ENCODE results near the genes BHLHA9 and CRK.

GRCh38 chr17:1199047-1199544 lies 19.3 kb upstream of the ABR start:
- RRBS, result 81% methylated on average over 2 of the region's 12 CpGs

DNA sequence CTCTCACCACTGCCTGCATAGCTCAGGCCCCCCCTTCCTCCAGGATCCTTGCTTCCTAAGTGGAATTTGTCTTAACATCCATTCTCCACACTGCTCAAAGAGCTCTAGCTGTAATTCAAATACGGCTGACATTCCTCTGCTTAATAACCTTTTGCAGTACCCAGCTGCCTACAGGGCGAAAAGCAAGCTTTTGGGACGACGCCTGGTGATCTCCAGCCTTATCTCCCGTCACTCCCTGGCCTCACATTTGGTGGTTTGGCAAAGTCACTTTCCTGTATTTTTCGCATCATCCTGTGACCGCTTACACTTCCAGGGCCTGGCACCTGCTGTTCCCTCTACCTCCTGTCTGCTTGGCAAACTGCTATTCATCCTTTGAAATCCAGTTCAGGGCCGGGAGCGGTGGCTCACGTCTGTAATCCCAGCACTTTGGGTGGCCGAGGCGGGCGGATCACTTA lies 2.8 kb upstream of the BHLHA9 start:
- RRBS, result no CpG with 5 or more reads among the region's 13 CpGs

DNA sequence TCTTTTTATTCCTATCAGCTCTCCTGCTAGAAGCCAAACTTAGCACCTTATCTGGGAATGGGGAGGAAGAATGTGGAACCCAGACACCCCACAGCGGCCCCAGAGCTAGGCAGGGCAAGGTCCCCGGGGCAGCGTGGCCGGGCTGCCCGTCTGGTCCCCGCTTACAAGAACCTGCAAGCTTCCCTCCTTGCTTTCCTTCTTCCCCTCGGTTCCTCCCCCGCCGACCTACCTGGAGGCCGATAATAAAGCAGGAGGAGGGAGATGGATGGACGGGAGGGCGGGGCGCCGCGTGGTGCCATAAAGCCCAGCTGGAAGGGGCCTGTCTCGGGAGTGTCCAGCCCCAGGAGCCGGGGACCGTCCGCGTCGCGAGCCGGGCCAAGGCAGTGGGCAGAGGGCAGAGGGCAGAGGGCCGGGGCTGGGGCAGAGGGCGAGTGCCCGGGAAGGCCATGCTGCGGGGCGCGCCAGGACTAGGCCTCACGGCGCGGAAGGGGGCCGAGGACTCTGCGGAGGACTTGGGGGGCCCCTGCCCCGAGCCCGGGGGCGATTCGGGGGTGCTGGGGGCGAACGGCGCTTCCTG lies at the start of gene BHLHA9:
BHLHA9 (plus strand) TSS at position 327 of the 577 bp plus-strand sequence.
- RRBS, result 12% methylated on average over 14 of the region's 41 CpGs

GRCh38 chr17:1352490-1352856 lies 47.5 kb downstream of the YWHAE start:
- RRBS, result no CpG with 5 or more reads among the region's 18 CpGs

GRCh38 chr17:1455795-1456369 lies at the start of gene CRK:
Gene CRK (minus strand): TSS chr17:1456232.
- RRBS, result under 1% methylated on average over 26 of the region's 72 CpGs

GRCh38 chr17:1474404-1475168 lies 17.9 kb downstream of the MYO1C start:
- RRBS, result 80% methylated on average over 13 of the region's 30 CpGs

DNA sequence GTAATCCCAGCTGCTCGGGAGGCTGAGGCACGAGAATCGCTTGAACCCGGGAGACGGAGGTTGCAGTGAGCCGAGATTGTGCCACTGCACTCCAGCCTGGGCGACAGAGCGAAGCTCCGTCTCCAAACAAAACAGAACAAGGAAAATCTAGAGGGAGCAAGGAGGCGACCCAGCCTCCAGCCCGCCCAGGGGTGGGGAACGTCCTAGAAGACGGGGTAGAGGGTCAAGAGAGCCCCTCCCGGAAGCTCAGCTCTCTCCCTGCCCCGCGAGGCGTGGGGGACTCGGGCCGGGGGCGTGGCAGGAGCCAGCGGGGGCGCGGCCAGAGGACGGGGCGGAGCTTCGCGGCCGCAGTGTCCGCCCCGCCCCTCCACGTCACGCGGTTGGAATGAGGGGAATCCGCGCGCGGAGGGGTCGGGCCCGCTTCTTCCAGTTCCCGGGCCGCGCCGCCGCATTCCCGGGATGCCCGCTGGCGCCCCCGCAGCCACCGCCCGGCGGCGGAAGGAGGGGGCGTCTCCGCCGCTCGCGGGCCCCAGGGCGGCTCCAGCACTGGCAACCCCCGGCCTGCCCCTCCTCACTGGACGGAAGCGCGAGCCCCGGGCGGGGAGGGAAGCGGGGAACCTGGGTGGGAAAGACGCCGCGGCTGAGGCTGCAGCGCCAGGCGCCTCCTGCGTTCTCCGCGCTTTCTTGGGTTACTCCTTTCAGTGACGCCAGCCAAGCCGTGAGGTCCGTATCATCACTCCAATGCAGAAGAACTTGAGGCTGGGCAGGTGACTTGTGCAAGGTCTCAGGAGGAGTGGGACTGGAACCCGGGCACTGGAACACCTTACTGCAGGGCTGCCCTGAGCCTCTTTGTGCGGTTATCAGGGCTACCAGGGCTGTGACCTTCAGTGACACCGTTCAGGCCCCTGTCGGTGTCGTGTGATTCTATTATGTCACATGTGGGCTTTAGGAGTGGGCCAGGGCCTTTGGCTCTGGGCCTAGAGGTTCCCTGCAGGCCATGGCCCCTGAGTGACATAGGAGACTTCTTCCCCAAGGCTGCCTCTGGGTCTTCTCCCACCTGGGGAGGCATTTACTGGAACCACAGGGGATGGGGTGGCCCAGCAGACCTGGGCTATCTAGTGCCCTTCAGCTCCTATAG lies 4.3 kb downstream of the MYO1C start:
- RRBS, result 1% methylated on average over 16 of the region's 81 CpGs

DNA sequence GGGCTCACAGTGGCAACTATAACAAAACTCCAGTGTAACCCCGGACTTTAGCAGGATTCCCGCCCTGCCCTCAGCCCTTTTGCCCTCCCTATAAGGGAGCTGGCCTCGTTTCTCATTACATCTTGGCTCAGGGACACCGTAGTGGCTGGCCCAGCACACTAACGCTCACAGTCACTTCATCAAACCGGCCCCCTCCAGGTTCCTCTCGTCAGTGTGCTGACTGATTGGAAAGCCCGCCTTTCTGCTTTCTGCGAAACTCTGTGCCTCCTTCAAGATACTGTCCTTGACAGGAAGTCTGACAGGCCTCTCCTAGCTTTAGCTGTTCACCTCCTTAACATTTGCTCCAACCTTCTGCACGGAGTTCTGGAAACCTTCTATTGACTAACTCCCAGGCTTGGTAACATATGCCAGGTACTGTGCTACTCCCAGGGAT lies 11.3 kb upstream of the MYO1C start:
- RRBS, result no CpG with 5 or more reads among the region's 10 CpGs

- RRBS, result no CpG with 5 or more reads among the region's 16 CpGs
These were observed 1.1 kb upstream of the INPP5K start for GRCh38 chr17:1517496-1517839.

DNA sequence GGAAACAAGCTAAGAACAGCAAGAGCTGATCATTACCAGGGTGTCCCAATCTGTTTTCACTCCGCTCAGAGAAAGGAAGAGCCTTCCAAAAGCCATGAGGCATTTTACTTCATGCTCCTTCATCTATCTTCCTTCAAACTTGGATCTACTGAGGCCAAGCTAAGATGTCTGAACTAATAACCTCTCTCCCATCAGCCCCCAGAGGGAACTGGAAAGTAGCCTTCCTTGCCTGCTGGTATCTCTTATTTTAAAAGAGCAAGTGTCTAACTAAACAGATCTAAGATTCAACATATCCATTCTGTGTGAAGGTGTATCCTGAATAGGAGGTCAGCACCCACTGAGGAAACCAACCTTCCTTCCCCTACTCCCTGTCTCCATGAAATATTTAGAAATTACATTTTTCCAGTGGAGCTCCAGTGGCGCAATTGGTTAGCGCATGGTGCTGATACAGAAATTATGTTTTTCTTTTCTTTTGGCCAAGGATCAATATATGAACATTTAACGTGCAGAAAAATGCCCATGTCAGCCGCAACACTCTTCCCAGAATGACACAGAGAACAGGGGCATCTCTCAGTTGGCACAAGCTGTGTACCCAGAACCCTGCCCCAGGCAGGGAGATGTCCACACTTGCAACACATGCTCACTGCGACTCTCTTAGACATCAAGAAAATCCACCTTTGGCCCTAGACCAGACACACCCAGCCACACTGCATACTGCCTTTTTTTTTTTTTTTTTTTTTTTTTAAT lies 17.2 kb downstream of the PITPNA start:
- RRBS, result no CpG with 5 or more reads among the region's 6 CpGs

DNA sequence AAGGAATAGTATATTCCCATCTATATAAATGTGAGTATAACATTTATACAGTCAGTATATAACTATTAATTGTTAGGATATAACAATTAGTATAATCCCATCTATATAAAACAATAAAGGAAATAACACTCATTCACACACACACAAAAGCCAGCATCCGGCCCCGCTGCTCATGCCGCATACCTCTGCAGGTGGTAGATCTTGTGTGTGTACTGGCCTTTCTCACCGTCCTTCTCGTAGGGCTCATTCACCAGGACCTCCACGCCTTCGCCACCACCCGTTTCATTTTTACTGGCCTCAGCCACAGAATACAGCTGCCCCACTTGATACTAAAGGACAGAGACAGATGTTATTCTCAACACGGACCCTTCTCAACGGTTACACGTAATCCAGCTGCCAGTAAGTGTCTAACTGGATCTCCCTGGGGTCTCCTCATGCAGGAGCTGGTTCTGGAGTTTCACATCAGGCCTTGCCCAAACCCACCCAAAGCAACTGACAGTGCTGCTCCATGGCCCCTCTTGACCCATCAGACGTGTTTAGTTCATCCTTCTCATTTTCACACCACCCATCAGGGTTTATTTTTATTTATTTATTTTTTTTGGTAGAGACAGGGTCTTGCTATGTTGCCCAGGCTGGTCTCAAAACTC lies 9.6 kb downstream of the PITPNA start:
- RRBS, result no CpG with 5 or more reads among the region's 12 CpGs

DNA sequence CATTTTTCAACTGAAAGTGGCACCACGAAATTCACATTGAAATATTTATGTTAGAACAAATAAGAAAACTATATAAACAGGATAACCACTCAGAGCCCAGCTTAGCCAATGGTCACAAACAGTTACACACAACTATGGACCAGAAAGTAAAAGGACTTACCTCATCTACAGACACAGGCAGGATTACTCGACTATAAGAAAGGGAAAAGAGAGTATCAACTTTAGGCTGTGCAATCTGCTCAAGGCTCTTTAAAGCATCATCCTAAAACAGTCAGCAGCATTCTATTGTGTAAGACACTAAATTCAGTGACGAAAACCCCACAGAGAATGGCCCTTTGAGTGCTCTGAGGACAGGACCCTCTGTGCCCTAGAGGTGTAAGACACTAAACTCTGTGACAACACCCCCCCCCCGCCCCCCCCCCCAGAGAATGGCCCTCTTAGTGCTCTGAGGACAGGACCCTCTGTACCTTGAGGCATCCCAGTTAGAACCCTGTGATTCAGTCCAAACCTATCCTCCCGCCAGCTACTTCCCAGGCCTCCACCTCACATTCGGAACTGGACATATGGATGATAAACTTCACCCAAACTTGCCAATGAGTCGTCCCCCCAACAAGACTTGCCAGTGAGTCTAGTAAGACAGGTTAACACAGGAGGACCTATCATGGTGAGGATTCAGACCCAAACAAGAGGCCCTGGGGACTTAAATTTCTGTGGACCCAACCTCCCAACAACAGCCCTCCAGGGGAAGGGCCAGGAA lies 4.0 kb downstream of the PITPNA start:
- RRBS, result no CpG with 5 or more reads among the region's 7 CpGs

DNA sequence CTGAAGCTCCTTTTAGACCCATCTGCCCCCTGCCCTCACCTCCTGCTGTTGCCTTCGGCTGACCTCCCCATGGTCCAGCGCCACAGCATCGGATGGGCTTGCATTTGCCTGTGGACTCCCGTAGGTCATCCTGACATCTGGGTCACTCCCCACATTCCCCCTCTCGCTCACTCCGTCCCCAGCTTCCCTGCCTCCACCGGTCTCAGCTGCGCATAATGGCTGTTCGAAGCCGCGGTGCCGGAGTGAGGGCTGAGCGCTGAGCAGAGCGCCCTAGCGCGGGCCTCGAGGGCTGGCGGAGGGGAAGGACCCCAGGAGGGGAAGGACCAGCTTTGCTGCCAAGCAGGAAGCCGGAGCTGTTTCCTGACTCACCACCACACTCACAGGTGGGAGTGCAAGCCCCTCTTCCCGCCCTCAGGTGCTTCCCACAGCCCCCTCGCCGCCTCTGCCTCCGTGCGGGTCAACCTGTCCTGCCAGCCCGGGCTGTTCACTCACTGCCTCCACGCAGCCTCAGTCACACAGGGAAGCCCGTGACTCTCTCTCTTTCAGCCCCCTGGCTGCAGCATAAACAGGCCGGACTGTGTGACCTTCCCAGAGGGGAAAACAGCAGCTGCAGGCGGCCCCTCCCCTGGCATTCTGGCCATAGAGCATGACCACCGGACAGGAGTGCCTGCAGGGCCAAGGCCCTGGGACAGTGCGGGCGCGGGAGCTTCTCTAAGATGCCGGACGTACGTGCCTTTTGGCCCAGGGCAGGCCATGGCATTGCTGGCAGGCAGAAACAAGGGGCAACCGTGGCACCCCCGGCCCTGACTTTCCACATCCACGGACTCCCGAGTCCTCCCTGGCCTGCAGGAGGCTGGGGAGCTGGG lies 23.7 kb downstream of the SLC43A2 start:
- RRBS, result 63% methylated on average over 22 of the region's 40 CpGs

DNA sequence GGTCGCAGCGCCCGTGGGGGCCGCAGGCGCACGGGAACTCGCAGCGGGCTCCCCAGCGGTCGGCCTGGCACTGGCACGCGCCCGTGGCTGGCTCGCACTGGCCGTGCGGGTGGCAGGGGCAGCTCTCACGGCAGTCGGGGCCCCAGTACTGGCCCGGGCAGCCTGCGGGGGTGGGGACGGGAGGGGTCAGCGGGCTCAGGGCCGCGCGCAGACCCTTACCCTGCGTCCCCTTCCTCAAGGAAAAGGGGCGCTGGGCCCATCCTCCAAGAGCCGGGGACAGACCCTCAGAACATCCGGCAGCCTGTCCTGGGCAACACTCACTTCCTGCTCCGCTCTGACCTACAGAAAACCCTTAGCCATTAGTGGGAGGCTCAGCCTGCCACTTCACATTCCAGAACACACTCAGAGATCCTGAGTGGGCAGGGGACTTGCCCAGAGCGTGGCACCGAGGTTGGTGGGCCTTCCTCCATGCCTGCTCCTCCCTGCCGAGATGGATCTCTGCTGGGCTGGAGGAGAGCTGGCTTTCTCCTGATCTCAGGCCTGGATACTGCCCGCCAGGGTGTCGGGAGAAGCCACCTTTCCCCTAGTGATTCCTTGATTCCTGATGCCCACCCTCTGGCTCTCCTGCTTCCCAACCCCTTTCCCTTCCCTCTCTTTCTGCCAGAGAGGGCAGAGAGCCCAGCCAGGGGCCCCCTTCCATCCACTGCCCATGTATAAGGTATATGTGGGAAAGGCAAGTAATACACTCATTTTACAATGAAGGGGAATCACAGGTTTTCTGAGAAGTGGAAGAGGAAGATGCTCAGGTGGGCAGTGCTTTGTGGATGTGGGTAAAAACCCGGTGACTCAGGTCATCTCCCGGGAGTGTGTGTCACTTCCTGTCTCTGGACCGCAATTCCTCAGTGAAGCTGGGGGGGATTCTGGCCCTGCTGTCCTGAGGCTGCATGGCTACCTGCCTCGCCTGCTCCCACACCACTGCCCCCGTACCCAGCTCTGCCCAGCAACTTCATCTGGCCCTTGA lies 1.4 kb downstream of the SCARF1 start:
- RRBS, result 13% methylated on average over 5 of the region's 40 CpGs

DNA sequence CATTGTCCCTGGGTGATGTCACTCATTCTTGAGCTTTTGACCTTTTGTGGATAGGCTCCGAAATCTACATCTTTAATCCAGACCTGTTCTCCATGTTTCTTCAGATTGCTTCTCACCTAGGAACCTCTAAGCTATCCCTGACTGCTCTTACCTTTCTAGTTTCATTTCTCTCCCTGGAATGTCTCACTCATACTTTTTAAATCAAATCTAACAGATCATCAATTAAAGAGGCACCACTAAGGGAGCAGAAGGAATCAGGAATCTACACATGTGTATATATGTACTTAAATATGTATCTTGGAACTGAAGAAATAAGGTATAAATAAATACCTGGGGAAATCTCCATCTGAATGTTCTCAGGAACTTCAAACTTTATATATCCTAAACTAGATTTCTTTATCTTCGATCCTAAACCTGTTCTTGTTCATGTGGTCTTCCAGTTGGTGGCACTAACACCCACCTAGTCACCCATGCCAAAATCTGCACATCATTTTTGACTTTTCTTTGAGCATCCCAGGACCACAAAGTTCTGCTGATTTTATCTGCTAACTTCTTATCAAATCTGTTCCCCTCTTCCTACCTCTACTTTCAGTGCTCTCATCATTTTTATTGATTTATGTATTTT lies 14.7 kb downstream of the PRPF8 start:
- RRBS, result no CpG with 5 or more reads among the region's 2 CpGs

DNA sequence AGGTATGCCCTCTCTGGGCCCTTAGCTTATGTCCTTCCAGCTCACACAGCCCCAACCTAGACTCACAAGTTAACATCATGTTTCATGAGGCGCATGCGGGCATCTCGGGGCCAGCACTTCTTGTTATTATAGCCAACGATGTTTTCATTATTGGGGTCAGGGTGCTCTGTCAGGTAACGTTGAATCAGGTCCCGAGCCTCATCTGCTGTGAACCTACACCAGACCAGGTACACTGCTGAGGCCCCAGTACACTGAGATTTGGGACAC lies 11.1 kb downstream of the PRPF8 start:
- RRBS, result no CpG with 5 or more reads among the region's 6 CpGs

- RRBS, result no CpG with 5 or more reads among the region's 17 CpGs
These were observed 5.8 kb downstream of the PRPF8 start for GRCh38 chr17:1678667-1679509.

DNA sequence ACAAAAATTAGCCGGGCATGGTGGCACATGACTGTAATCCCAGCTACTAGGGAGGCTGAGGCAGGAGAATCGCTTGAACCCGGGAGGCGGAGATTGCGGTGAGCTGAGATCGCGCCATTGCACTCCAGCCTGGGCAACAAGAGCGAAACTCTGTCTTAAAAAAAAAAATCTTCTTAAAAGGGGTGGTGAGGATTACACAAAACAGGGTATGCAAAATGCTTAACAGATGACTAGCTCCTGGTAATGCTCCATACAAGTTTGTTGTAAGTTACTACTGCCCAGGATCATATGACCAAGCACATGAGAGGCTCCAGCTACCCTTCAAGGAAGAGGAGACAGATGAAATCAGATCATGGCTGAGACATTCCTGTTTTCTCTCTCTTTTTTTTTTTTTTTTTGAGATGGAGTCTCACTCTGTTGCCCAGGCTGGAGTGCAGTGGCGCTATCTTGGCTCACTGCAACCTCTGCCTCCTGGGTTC lies 2.5 kb upstream of the WDR81 start:
- RRBS, result no CpG with 5 or more reads among the region's 9 CpGs

- RRBS, result 93% methylated on average over 4 of the region's 35 CpGs
These were observed 9.0 kb upstream of the SERPINF2 start for GRCh38 chr17:1733609-1734055.

- RRBS, result no CpG with 5 or more reads among the region's 13 CpGs
These were observed 4.7 kb upstream of the SERPINF2 start for GRCh38 chr17:1737763-1738531.